LHCN-M2 (cell line): ENCODE measurements around a stretch of chr5.

DNA sequence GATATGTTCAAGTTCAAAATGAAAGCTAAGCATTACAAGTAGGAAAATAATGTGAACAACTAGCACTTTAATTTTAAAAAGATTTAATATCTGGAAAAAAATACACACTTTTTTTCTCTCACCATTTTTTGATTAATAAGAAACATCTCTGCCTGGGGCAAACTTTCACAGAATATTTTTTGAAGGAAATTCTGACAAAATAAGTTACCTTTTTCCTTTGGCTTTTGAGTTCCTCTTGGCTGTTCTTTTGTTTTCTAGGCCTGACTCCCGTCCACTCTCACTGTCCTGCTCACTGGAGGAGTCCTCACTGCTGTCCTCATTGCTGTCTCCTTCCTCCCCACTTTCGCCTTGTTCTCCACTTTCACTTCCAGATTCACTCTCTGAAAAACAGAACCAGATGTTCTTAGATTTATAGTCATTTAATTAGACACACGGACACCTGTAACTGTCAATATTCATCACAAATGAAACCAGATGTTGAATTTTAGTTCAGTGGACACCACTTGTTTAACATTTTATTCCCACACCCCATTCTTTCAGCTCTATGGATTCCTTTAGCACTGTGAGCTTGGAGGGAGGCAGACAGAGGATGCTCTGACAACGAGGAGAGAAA lies 180.8 kb downstream of the AP3B1 start:
- RAMPAGE, long total RNA, result no peak

DNA sequence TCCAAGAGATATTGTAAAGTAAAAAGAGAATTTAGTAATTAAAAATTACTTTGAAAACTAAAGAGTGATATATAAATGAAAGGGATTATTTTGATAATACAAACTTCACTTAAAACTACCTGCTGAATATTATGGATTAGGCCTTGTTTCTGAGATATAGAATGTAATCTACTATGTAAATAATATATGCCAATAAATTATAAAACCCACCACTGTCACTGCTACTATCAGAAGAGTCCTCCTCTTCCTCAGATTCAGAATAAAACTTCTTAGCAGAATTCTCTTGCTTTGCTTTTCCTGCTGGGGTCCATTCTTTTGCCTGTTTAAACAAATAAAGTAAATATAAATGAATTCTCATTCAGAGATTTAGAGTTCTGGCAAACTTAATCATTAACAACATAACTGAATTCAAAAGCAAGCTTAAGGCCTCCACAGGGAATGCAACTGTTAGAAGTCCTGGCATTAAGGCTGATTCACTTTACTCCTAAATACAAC lies 178.5 kb downstream of the AP3B1 start:
- RAMPAGE, long total RNA, result no peak

DNA sequence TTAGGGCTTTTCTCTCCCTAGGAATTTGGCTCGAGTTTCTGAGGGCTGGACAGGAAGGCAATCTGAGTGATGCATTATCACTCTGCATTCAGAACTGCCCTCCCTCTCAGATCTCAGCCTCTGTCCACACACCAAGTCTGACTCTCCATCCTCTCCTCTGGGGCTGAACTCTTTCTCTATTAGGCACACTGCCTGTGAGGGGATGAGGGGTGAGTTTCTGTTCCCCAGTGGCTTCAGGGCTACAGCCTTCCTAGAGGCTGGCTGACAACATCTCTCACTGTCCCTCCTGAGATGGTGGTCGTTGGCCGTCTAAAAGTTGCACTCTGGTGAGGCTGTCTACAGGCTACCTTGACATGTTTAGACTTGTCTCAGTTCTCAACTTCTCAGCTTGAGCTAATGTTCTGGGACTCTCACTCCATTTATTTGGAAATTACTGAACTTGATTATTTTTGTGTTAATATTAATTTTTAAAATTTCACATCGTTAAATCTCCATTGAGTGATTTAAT lies 14.8 kb upstream of the SCAMP1 start:
- RAMPAGE, long total RNA, result no peak

DNA sequence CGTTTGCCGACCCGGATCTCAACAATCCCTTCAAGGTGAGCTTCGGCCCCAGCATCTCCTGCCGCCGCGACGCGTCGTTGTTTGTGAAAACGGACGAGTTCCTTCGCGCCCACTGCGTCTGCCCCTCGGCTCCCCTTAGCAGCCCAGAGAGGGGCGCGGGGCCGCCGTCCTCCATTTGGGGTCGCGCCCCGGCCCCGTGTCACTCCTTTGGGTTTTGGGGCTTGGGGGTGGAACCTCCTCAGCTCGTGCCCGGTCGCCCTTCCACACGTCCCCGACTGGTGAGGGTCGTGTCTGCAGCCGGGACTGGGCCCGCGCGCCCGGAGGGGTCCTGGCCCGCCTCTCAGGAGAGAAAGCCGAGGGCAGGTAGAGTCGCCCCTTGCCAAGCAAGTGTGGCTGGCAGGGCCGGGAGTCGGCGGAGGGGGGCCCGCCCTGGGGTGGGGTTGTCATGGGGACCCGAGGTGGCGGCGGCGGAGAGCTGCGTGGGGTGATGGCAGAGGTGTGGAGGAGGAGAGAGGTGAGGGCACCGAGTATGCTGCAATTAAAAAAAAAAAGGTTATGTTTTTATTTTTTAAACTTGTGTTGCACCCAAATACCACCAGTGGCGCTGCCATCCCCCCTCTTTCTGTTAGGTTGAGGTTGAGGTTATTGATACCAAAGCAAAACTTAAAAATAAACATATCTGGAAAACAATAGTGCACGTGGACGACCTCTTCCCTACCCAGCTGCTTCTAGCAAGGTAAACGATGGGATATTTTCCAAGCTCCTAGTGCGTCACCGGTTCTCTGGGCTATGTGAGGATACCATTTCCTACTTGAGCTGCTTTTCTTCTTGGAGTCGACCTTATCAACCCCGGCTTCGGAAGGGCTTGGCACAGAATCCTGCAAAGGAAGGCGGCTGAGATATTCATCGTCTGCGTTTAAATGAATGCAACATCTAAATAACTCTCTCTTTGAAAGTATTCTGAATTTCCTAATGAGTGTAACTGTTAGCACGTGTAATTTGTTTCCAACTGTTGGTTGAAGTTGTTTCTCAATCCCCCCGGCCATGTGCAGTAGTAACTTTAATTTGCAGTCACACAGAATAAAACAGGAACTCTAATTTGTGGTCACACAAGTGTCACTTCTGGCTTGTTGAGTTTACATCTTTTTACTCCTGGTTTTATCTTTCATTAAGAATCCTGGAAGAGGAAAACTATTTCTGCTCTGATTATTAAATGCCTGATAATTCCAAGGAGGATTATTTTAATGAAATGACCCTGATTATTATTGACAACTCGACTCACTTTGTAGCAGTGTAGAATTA lies 728 bp downstream of the SCAMP1 start:
- RAMPAGE, long total RNA, result no peak

DNA sequence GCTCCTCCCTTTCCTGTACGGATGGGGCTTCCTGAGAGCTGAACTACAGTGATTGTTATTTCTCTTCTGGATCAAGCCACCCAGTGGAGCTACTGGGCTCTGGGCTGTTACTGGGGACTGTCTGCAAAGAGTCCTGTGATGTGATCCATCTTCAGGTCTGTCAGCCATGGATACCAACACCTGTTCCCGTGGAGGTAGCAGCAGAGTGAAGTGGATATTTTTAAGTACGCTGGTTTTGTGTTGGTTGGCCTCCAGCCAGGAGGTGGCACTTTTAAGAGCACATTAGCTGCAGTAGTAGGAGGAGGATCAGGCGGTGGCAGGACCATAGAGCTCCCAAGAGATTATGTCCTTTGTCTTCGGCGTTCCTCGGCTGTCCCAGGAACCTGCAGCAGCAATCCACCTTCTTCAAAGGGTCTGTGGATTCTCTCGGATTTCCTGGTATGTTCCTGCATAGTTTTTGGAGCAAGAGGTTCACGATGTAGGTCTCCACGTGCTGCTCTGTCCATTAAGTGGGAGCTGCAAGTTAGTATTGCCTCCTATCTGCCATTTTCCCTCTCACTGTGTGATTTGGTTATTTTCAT lies 27.3 kb downstream of the SCAMP1 start:
- RAMPAGE, long total RNA, result no peak

DNA sequence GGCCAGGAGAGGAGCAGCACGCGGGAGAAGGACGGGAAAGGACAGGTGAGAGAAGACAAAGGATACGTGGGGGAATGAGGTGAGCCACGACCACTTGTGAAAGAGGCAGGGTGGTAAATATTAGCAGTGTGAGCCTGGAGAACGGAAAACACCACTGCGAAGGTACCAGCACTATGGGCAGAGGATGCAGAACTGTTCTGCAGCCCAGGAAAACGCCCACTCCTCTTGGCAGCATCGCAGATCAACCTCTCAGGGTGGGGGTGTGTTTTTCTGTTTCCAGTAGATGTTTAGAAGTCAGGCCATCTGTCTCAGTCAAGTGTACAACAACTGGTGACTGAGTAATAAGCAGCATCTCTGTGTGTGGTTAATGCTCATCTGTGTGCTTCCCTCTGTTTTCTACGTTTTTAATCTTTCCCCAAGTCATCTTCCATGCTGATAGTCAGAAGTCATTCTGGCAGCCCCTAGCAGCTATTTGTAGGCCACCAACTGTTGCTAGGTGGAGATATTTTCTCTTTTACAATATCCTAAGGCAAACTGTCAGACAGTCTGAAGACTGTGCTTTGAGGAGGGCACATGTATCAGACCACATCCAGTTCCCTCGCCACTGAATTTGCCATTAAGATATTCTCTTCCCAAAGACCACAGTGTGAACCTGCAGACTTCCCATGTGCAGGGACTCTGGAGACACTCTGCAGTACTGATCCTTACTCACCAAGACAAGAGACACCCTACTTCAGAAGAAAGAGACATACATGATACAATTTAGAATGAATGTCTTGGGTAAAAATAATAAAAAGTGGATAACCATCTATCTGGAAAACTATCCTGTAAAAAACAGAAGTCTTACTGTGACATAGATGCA lies 137.8 kb downstream of the SCAMP1 start:
- RAMPAGE, long total RNA, result no peak

DNA sequence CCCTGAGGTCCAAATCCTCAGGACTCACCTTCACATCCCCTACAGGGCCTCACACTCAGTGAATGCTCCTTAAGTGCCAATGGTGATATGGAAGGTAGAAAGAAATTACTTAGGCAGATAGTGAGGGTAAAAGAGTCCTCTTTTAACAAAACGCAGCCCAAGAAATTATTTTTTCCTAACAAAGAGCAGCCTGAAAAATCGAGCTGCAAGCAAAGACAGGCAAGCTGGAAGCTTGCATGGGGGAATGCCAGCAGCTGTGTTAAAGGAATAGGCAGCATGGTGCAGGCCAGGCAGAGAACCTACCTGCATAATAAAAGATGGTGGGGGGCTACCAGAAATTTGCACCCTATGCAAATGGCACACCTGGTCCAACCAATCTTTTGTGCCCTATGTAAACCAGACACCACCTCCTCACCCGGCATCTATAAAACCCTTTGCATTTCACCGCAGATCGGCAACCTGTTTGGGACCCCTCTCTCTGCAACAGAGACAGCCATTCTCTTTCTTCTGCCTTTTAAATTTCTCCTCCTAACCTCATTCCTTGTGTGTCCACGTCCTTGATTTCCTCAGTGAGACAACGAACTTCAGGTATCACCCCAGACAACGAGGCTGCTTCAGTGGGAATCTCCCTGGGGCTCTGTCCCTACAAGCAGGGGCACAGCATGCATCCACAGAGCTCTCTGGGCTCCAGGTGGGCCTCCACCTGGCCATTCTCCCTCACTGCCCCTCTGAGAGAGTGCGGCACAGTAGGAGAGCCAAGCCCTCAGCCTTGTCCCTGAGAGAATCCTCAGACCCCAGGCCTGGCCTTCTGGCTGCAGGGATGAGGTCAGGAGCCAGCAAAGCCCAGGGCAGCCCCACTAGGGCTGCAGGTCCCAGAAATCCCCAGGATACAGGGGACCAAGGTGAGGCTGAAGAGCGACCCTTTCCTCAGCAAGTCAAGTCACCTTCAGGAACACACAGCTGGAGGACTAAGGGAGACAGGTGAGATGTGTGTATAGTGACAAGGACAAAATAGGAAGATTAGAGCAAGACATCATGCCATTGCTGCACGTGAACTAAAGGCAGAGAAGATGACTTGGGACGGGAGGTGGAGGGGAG lies 105.4 kb downstream of the LHFPL2 start:
- RAMPAGE, long total RNA, result no peak

- RAMPAGE, long total RNA, result no peak
These were observed 3.9 kb downstream of the LHFPL2 start for GRCh38 chr5:78644395-78645262.

- RAMPAGE, long total RNA, result no peak
These were observed 117.5 kb upstream of the LHFPL2 start for GRCh38 chr5:78766062-78766550.

- RAMPAGE, long total RNA, result no peak
These were observed 39.0 kb downstream of the DMGDH start for GRCh38 chr5:79030554-79030867.

GRCh38 chr5:79450762-79451298 lies 63.1 kb downstream of the HOMER1 start:
- RAMPAGE, long total RNA, result no peak

- RAMPAGE, long total RNA, result no peak
These were observed 291 bp upstream of the HOMER1 start for GRCh38 chr5:79514378-79514471.

- RAMPAGE, long total RNA, result no peak
These were observed 14.3 kb upstream of the CMYA5 start for GRCh38 chr5:79675064-79675943.

DNA sequence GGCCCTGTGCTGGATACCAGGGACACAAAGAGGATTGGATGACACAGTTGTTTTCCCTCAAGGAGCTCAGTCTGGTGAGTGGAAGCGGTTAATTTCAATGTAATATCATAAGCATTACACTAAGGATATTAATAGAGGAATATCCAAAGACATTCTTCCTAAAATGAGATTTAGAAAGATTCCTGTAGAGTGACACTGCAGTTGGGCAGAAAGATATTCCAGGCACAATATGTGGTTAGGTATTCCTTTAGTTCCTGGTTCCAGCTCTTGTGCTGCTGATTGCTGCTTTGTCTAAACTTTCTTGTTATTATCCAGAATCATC lies 6.0 kb downstream of the CMYA5 start:
- RAMPAGE, long total RNA, result no peak

- RAMPAGE, long total RNA, result no peak
These were observed 90.7 kb downstream of the THBS4 start for GRCh38 chr5:80125821-80126209.

DNA sequence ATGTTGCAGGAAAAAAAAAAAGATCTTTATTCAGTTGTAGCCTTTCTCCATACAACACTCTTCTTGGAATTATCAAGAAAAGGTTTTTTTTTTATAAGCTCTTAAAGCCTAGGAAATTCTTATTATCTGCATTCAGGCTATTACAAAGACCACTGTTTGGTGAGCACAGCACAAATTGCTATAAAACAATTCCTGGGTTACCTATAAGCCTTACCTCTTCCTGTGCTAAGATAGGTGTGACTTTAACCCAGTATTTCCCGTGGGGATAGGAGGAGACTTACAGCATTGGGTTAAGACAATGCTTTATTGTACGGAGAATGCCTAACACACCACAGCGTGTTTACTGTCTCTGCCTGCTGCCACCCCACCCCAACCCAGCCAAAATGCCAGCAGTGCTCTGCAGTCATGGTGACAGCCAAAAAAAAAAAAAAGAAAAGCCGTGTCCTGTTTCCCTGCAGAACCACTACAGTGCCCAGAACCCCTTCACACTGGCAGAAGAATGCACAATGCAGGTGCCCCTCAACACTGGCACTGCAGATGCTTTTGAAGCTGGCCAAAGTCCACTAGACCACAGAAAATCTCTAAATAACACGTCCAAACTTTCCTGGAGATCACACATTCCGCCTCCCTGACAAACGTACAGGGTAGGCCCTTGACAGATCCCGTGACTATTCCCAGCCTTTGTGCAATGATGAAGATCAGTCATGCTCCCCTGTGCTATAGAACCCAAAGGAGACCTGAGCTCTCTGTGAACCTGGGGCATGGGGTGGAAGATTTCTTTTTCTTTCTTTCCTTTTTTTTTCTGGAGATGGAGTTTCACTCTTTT lies 102.2 kb downstream of the SERINC5 start:
- RAMPAGE, long total RNA, result no peak

GRCh38 chr5:80185746-80186139 lies 70.1 kb downstream of the SERINC5 start:
- RAMPAGE, long total RNA, result no peak

DNA sequence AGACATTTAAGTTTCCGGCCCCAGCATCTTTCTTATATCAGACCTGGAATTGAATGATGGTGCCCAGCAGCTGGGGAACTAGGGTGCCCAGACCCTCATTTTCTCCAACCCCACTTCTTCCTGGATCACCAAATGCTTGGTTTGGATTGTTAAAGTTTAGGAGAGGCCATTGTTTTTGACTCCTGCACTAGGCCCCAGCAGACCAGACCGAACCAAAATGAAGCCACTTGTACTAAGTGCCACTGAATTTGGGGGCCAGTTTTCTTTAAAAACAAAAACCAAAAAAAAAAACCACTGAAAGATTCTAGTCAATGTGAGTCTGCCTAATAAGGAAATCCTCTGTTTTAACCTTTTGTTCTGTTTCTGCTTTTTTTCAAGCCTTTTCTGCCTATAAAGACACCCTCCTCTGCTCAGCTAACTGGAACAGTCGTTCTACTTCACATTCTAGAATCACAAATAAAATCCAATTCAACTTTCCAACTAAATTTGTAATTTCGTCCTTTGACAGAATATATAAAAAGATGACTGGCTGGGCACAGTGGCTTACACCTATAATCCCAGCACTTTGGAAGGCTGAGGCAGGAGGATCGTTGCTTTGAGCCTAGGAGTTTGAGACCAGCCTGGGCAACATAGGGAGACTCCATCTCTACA lies 64.9 kb downstream of the SERINC5 start:
- RAMPAGE, long total RNA, result no peak

GRCh38 chr5:80408151-80408930 lies 477 bp downstream of the ZFYVE16 start:
- RAMPAGE, long total RNA, result no peak

DNA sequence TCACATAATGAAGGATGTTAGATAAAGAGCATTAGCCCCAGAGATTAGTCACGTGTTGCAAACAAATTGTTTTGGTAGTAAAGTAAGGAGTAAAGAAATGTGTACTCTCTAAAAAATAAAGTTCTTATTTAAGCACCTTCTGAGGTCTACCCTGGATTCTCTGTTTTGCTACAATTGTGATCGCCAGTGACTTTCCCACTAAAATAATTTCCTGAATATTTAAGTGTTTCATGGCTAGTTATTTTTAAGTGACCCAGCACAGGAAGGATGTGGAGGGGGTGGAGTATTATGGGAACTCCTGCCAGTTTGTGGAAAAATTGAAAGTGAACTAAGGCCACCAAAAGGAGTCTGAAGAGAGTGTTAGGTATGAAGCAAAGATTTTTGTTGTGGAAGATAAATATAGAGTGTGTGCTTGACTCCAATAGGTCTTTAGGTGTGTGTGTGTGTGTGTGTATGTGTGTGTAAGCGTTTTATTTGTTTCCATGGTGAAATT lies 25.4 kb downstream of the RASGRF2 start:
- RAMPAGE, long total RNA, result no peak